ENCODE measurements around a stretch of chr13.

DNA sequence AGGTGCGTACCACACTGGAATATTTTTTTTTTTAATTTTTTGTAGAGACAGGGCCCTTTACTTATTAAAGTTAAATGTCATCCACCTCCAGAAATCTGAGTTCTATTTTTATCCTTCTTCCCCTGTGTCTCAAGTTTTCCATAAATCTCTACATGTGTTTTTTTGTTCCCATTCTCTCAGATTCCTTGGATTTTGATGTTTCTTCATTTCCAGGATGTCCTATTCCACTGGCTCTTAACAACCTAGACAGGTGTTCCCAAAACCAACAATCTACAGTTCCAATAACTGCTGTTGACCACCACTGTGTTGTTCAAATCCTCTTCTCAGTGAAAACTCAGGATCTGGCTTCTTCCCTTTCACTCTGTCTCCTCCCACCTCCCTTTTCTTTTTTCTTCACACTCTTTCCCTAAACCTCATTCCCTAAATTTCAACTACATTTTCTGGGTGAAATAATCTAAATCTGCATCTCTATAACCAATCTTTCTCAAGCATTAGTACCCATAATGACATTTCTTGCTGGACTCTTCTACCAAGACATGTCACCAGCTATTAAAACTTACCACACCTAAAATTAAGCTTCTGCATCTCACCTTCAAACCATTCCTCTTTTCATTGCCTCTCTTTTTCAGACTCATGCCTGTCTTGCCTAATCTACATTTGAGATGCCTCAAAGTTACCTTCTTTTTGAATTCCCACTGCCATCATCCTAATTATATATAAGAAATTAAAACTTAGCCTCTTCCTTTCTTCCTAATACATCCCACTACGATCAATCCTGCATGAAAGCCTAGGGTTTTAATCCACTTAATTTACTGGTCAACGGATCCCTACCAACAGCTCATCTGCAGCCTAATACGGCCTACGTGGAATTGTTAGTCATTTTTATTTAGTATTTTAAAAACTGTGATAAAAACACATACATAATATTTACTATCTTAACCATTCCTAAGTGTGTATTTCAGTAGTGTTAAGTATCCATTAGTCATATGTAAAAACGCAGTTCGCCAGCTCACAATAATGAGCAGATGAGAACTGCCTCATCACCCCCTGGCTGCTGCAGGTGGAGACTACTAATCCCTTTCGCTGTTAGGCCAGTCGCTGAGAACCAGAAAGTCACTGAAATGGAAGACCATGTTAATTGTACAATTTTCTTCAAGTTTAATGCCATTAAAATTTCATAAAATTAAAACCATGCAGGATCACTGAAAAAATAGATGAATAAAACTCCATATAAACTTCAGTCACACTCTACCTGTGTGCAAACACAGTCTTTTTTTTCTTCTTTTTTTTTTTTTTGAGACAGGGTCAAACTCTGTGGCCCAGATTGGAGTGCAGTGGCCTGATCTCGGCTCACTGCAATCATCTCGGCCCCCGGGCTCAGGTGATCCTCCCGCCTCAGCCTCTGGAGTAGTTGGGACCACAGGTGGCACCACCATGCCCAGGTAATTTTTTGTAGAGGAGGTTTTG lies 2.0 kb downstream of the ESD start:
- RRBS: no CpG with 5 or more reads among the region's 13 CpGs

DNA sequence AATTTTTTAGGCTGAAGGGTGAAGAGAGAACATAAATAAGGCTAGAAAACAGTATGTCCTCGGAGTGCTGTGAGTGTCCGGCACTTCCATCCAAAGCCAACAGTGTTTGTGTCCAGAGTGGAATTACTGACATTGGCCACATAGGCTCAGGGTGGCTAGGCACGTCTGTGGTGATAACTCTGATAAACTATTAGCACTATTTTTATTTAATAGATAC lies 320 bp upstream of the HTR2A start:
- RRBS: no CpG with 5 or more reads among the region's 3 CpGs

DNA sequence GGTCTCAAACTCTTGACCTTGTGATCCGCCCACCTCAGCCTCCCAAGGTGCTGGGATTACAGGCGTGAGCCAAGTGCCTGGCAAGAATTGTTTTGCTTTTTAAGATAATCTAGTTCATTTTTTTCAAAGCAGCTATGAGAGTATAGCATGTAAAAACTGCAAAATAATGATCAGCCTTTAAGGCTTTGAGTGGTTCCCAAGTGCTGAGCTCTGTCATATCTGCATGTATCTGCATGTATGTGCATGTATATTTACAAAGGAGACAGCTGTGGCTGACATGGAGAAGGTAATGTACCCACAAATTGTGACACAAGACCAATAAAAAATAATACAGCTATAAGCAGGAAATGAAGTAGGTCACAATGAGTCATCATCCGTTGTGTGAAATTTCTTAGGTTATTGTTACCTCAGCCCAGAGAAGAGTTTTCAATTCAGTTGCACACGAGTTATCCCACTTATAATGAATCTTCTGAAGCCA lies 60.9 kb upstream of the MED4 start:
- RRBS: no CpG with 5 or more reads among the region's 4 CpGs

GRCh38 chr13:48161656-48162286 lies 66.9 kb upstream of the MED4 start:
- RRBS: no CpG with 5 or more reads among the region's 5 CpGs

GRCh38 chr13:48261011-48262049 lies 28.3 kb downstream of the ITM2B start:
- RRBS: no CpG with 5 or more reads among the region's 9 CpGs

DNA sequence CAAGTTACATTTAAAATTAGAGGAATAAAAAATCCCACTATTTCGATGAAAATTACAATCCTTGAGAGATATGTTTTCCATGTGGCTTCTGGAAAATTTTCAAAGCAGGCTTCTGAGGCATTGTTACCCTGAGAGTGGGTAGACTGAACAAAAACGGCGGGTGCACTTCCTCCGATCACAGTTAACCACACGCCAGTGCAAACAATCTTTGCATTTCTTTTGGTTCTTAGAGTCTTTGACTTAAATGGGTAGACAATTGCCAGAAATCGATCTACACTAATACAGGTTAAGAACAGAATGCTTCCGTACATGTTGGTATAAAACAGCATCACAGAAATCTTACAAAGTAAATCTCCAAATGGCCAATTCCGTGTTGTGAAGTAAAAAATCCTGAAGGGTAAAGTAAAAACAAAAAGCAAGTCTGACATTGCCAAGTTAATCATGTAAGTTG lies 1.1 kb downstream of the LPAR6 start:
- RRBS: no CpG with 5 or more reads among the region's 8 CpGs

- RRBS: no CpG with 5 or more reads among the region's 1 CpG
Measured at GRCh38 chr13:48446505-48447028, 33.7 kb upstream of the LPAR6 start.

GRCh38 chr13:48452796-48453453 lies 40.0 kb upstream of the LPAR6 start:
- RRBS: no CpG with 5 or more reads among the region's 2 CpGs

- RRBS: no CpG with 5 or more reads among the region's 2 CpGs
Measured at GRCh38 chr13:48782528-48782868, 128.8 kb downstream of the CYSLTR2 start.

DNA sequence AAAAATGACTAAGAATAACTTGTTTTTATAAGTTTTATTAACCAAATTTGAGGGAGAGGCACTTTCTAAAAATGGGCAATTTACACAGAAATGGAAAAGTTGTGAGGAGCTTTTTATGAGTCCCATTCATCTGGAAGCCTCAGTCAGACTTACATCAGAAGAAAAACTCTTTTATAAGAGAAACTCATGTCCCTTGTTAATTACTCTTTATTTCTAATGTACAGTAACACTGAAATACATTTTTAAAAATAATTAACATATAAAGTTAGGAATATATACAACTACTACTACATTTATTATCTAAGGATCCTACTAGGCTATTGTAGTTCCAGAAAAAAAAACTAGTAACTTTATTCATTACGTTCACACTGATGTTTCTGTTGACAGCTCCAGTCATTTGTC lies 46.6 kb downstream of the CAB39L start:
- RRBS: no CpG with 5 or more reads among the region's 1 CpG

- RRBS: no CpG with 5 or more reads among the region's 1 CpG
Measured at GRCh38 chr13:49399749-49400355, 44.0 kb downstream of the CAB39L start.

- RRBS: no CpG with 5 or more reads among the region's 2 CpGs
Measured at GRCh38 chr13:49454765-49454964, 10.6 kb downstream of the SETDB2 start.

DNA sequence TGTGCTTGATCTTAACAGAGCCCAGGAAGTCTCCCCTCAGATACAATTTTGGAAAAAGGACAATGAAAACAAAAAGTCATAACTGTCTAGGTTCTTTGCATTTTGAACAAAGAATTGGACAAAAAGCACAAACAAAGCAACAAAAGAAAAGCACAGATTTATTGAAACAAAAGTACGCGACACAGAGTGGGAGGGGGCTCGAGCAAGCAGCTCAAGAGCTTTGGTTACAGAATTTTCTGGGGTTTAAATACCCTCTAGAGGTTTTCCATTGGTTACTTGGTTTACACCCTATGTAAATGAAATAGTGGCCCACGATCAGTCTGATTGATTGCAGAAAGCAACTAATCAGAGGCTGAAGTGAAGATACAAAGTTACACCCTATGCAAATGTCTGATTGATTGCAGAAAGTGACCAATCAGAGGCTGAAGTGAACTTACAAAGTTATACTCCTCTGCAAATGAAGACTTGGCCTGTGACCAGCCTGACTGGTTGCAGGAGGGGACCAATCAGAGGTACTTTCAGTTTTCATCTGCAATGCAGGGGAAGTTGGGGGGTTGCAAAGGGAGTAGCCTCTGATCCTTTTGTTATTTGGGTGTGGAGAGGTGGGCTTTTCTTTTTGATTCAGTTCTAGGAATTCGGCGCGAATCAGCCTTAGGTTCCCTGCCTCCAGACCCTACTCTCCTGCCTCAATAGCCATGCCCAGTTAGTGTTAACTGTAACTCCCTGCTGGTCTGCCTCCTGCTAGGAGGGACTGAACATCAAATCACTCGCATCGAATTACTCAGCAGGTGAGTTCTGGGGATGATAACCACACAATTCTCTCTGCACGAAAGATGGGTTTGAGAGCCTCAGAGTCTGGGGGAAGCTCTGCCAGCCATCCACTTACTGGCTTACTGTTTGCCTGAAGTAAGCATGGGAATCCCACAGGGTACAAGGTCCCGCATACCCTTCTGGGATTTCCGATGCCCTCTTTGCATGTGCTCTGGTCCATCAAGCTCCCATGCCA lies 7.3 kb downstream of the ARL11 start:
- RRBS: no CpG with 5 or more reads among the region's 12 CpGs

GRCh38 chr13:49671844-49672593 lies 19.3 kb downstream of the EBPL start:
- RRBS: no CpG with 5 or more reads among the region's 5 CpGs

GRCh38 chr13:50015606-50016529 lies 624 bp downstream of the KCNRG start:
- RRBS: no CpG with 5 or more reads among the region's 5 CpGs

DNA sequence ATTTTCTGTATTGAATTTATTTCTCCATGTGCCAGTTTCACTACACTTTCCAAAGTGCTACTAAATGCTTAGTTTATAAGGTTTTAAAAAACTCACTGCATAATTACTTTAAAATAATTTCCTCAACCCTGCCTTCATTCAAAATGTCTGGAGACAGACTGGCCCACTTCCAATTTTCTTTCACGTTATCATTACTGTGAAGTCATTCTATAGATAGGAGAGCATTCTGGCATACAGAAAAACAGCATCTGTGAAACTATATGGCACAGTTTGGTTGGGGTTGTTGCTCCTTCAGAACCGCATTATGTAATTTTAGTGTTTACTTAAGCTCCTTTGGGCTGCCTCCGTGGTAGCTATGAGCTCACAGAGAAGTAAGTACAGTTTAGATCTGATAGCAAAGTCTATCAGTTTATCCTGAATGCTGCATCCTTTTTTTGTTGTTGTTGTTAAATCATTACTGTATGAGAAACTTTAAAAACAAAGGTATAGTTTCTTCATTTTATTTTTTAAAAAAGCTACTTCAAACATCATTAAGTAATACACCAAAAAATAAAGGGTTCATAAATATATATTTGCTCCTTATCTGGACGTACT lies 104.4 kb downstream of the KCNRG start:
- RRBS: no CpG with 5 or more reads among the region's 4 CpGs

DNA sequence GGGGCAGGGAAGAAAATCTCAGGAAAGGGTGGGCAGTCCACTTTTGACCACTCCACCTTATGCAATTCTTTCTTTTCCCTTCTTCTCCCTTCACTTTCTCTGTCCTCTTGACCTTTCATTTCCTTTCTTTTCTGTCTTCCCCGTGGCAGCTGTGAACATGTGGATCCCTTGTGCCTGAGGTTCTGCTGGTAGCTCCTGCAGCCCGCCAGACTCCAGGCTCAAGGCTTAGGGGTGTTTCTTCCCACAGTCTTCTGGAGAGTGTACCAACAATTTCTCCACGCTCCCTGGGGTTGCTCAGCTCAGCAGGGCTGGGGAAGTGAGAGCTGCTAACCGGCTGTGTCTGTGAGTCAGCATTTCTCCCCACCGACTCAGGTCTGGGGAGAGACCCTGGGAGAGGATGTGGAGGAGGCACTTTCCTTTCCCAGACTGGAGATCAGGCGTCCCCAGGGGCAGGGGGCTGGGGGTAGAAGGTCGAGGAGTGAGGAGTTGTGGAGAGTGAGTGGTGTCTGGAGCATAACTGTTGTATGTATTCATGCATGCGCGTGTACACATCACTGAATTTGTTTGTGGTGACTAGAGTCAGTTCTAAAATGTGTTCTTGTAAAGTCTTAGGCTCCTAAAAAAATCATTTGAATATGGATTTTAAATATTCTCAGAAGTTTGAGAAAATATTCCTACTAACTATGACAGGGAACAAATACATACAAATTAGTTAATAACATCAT lies 193.7 kb downstream of the KCNRG start:
- RRBS: no CpG with 5 or more reads among the region's 9 CpGs

GRCh38 chr13:50393609-50394168 lies 378.4 kb downstream of the KCNRG start:
- RRBS: no CpG with 5 or more reads among the region's 6 CpGs

DNA sequence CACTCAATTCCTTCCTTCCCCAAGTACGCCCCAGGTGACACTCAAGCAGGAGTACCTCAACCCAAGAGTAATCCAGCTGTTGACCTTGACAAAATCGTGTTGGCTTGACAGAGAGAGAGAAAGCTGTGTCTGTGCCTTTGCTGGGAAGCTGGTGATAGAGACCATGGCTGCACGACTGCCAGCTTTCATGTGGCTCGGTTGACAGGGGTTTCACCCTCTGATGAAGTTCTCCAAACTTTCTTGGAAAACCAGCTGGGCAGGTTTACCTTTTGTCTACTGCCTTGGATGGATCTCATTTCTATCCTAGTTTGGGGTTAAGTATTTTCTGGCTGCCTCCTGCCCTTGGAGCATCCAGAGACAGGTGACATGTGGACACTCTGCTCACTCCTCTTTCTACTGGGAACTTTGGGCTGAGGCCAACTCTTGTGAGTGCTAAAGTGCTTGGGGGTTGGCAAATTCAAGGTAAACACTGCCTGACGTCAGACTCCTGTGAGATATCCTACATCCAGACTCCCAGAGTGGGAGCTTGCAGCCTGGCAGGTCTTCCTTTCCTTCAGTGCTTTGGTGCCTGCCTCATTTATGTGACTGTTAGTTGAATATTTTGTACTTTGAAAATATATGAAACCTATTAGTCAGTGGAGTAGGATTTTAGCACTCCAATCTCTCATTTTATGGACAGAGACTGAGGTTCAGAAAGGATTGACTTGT lies 388.0 kb downstream of the KCNRG start:
- RRBS: no CpG with 5 or more reads among the region's 5 CpGs

- RRBS: no CpG with 5 or more reads among the region's 3 CpGs
Measured at GRCh38 chr13:50630188-50630496, 213.3 kb downstream of the DLEU7 start.